ENCODE measurements around the genes ALOX15B and RNF222.

GRCh38 chr17:7557056-7557682 lies 1.4 kb upstream of the TNFSF13 start:
- PRO-cap, result no peak

- PRO-cap, result unidirectional peak, plus-strand start at chr17:7561066
Observed at GRCh38 chr17:7560766-7561711, 680 bp upstream of the SENP3 start.

- PRO-cap, result no peak
Observed at GRCh38 chr17:7574353-7574960, 1.8 kb downstream of the EIF4A1 start.

DNA sequence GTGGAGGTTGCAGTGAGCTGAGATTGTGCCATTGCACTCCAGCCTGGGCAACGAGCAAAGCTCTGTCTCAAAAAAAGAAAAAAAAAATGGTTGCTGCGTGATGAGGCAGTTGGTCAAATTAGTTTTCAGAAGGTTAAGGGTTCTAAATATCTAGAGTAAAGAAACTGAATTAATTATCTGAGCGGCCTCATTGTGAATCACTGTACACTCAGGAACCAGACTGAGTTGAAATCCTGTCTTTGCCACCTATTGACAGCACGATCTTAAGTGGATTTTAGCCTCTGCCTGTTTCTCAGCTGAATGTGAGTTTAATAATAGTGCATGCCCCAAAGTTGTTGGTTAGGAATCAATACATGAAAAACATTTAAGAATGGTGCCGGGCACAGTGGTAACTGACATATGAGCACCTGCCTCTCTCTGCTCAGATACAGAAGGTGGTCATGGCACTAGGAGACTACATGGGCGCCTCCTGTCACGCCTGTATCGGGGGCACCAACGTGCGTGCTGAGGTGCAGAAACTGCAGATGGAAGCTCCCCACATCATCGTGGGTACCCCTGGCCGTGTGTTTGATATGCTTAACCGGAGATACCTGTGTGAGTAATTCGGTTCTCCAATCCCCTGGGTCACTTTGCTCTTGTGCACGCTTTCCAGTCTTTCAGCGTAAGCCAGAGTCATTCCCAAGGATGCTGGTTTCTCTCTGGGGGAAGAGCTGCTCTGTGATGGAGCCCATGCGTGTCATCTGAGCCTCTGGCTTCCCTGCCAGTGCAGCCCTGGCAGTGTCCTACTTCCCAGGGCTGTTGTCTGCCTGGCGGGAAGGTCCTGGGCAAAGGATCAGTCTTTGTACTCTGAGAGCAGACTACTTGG lies 3.1 kb upstream of the CD68 start:
- PRO-cap, result unidirectional peak, plus-strand start at position 714 of the sequence

GRCh38 chr17:7586590-7587202 lies 3.0 kb downstream of the MPDU1 start:
- PRO-cap, result no peak

GRCh38 chr17:7613727-7614341 lies 863 bp downstream of the FXR2 start:
- PRO-cap, result no peak

DNA sequence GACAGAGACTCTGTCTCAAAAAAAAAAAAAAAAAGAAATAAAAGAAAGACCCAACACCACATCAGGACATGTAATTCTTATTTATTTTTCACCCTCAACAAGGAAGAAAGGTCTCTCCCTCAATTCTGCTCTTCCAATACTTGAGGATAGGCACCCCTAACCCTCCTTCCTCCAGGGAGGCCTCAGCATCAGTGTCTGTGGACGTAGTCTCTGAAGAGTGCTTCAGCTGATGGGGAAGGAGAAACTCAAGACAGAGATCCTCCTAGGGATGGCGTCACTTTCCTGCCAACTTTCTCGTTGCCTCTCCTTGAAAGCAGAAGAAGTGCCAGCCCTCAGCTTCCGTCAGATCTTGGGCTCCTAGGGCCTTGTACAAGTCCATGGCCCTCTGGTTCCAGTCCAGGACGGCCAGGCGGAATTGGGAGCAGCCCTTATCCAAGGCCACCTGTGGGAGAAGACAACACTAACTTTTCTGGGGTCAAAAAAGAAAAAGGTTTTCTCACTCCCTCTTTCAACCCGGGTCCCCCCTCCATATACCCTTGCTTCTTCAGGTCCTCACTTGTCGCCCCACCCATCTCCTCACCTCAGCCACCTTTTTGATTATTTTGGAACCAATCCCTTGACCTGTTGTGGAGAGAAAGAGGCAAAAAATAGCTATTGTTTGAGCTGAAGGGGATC lies 1.3 kb downstream of the SAT2 start:
- PRO-cap, result bidirectional peak, plus-strand start at position 345 of the sequence, minus-strand start at position 219 of the sequence

DNA sequence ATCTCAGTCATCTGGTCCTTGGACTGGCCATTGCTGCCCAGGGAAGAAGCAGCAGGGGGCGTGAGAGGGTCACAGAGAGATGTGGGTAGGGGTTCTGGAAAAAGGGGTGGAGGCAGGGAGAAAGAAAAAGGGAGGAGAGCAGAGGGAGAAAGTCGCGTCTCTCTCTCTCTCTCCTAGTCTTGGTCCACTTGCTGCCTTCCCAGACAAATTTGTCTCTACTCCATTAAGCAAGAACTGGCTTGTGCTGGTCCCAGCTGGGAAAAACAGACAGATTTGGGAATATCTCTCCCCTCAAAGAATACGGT lies 4.5 kb downstream of the SHBG start:
- PRO-cap, result no peak

GRCh38 chr17:7655211-7655946 lies 4.7 kb downstream of the ATP1B2 start:
- PRO-cap, result no peak

DNA sequence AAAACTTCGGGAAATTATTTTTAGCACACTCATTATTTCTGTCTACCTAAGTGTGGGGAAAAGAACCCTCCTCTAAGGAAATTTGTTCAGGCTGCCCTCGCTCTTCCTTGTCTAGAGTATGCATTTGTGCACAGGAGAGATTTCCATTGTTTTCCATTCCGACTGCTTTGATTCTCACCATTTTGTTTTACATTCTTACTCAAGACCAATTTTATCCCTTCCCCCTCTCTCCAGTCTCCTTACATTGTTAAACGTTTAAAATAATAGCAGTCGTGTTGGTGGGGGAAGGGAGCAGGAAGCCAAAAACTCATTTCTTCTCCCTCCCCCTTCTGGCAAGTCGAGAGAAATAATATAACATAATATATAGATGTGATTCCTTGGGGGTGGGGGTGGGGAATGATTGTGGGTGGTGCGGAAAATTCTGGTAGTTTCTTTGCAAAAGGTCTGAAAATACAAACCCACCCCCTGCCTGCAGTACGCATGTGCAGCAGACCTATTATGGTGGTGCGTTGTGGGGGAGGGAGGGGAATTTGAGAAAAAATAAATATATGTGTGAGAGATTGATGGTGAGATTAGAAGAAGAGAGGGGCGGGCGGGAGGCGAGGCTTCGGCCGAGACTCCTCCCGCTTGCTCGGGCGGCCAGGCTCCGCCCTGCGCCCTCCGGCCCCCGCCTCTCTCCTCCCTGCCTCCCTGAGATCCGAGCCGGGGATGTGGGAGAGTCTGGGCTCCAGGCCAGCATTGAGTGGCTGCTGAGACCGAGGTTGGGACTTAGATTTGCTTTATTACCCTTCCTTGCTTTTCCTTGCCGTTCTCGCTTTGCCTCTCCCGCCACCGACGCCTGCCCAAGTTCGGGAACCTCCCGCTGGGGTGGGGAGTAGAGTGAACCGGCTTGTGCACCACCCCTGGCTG lies 1.3 kb upstream of the CHD3 start:
- PRO-cap, result unidirectional peak, plus-strand start at position 575 of the sequence; unidirectional peak, plus-strand start at position 738 of the sequence; unidirectional peak, plus-strand start at position 808 of the sequence

DNA sequence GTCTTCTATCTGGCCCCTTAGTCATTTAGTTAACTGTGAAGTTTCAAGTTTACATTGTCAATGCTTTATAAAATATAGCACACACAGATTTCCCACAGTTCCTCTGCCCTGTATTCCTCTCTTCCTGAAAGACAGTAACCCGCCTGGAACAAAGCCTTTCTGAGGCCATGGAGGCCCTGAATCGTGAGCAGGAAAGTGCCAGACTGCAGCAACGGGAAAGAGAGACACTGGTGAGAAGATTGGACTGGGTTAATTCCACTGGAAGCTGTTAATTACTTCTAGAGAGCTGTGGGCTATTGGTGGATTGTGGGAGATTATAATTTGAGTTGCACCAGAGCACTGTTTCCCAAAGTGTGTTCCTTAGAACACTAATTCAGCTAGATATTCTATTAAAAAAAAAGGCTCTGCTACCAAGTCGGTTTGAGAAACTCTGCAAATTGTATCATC lies 5.0 kb downstream of the CNTROB start:
- PRO-cap, result no peak

DNA sequence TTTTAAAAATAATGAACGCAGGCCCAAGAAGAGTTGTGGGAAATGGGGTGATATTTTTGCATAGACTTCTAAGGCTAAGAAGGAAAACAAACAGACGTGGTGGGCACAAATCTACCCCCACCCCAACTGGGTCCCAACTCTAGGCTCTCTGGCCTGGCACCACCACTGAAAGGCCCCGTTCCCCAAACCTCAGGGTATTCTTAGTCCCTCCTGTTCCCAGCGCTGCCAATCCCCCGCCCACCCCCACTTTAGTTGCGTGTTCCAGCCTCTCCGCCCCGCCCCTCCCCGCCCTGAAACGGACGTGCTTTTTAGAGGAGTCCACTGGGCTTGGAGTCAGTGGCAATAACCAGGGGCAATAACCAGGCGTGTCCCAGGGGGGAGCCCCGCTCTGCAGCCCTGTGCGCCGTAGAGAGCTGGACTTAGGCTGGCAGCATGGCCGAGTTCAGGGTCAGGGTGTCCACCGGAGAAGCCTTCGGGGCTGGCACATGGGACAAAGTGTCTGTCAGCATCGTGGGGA lies at the start of gene ALOX15B:
Gene ALOX15B, plus strand, starts transcription at position 336 of the 517 bp plus-strand sequence.
- PRO-cap, result bidirectional peak, plus-strand start at position 336 of the sequence, minus-strand start at position 174 of the sequence

DNA sequence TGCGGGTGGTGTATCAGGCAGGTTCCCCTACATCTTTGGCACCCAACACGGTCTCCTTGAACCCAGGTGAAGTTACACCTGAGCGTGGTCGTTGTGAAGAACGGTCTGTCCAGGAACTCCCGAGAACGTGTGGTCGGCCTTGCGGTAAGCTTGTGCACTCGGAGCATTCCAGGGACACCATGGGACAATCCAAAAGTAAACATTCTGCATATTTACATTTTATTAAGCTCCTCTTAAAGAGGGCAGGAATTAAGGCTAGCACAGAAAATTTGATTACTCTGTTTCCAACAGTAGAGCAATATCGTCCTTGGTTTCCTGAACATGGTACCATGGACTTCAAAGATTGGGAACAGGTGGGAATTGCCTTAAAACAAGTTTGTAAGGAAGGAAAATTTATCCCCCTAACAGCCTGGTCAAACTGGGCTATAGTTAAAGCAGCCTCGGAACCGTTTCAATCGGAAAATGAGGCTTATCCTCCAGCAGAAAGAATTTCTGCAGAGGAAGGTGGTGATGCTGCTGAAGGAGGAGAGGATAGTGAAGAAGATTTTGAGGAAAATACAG lies 18.2 kb downstream of the ALOX15B start:
- PRO-cap, result no peak

GRCh38 chr17:8150533-8150814 lies 1.7 kb downstream of the PER1 start:
- PRO-cap, result no peak

GRCh38 chr17:8186563-8186959 lies 3.4 kb downstream of the BORCS6 start:
- PRO-cap, result bidirectional peak, plus-strand start at chr17:8186859, minus-strand start at chr17:8186871

DNA sequence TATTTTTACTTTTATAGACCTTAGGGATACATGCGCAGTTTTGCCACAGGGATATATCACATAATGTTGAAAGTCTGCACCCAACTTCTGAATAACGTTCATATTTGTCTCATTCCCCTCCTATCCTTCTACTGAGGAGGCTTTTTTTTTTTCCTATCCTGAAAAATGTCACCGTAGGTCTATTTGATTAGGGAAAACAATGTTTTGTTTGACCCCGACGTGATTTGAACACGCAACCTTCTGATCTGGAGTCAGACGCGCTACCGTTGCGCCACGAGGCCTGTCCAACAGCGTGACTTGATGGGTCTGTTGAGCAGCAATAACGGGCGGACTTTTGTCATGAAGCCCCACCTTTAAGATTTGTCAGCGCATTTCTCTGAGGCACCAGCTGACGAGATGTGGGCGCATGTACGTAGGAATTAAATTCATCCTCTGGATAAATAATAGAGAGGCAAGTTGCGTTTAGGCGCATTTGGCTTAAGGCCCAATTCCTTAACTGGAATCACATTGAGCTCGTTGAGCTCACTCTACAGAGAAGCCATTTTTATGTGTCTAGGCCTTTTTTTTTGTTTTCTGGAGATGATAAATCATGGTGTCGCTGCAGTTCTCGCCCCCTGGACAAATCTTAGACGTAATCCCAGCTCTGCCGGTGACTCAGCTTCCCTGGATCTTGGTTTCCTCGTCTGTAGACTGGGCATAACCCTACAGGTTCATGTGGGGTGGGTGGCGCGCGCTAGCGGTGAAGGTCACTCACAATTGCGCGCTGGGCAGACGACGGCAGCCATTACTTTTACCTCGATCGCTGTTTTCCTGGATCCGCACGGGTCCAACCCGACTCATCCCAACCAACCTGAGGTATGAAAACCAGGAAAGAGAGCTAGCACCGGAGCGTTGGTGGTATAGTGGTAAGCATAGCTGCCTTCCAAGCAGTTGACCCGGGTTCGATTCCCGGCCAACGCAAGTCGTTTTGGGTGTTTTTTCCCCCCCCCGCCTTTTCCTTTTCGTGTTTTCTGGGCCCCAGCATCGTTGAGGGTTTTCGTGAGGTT lies 10.6 kb upstream of the AURKB start:
- PRO-cap, result bidirectional peak, plus-strand start at position 269 of the sequence, minus-strand start at position 286 of the sequence; bidirectional peak, plus-strand start at position 883 of the sequence, minus-strand start at position 804 of the sequence; bidirectional peak, plus-strand start outside the sequence, minus-strand start at position 1,025 of the sequence

DNA sequence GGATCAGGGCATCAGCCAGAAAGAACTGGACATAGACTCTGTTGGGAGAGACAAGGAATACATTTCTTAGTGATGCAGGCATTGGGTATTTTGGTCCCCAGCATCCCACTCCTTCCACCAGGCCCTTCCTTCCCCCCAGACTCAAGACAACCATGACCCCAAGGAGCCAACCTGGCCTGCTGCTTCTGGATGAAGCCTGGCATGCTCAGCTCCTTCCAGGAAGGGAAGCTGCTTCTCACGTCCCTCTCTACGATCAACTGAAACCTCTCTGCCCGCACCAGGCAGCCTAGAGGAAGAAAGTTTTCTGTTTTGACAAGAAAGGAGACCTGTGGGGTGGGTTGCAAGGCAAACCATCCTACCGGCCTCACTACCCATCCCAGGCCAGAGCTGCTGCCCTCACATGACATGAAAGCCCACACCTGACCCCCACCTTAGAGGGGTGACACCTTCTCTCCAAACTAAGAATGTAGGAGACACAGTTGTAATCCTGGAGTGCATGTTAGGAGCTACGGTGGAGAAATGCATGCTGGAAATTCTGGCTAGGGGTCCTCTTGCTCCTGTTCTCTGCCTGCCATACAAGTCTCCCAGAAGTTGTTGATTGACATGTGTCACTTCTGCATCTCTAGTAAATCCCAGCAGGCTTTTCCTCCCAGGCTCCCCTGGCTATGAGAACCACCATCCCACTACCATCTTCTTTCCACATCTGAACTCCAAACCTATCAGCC lies 15.5 kb downstream of the CTC1 start:
- PRO-cap, result no peak

GRCh38 chr17:8397634-8398118 lies at the start of gene RNF222:
Gene RNF222, minus strand, starts transcription at chr17:8397827.
- PRO-cap, result no peak

GRCh38 chr17:8417732-8418155 lies 17.9 kb upstream of the NDEL1 start:
- PRO-cap, result bidirectional peak, plus-strand start at chr17:8418036, minus-strand start at chr17:8417875

DNA sequence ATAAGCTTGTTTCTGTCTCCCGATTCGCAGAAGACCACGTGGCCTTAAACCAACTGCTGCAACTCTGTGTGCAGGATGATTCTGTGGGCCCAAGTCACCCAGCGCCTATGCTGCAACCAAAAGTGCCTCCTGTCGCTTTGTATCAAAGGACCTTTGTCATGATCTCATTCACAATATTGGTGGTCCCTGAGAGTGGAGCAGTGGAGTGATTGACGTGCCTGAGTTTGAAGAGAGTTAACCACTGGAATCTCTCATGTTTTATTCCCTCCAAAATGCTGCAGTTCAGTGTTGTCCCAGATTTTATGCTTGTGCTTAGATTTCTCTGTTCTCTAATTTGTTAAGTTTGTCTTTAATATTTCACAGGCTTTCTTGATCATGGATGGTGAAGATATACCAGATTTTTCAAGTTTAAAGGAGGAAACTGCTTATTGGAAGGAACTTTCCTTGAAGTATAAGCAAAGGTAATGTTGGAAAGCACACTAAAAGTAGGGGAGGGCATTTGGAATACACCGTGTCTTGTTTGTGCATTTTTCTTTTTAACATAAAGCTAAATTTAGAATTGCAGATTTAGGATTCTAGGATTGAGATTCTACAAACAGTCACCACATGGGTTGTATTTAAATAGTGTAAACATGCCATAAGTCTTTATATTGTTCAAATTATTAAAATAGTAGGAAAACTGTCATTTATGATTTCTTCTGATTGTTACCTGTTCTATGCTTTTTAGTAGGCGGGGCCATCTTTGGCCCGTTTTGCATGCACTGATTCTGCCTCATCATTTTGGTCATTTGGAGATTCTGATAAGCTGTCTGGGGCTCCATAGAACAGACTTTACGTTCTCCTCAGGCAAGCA lies 8.4 kb downstream of the NDEL1 start:
- PRO-cap, result no peak

Measured in left lung (tissue), 1 donor.